ENCODE measurements around a stretch of chr2.

DNA sequence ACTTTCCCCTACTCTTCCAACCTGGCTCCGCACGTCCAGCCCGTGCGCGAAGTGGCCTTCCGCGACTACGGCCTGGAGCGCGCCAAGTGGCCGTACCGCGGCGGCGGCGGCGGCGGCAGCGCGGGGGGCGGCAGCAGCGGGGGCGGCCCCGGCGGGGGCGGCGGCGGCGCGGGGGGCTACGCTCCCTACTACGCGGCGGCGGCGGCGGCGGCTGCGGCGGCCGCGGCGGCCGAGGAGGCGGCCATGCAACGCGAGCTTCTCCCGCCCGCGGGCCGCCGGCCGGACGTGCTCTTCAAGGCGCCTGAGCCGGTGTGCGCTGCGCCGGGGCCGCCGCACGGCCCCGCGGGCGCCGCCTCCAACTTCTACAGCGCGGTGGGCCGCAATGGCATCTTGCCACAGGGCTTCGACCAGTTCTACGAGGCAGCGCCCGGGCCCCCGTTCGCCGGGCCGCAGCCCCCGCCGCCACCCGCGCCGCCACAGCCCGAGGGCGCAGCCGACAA lies 455 bp downstream of the HOXD11 start:
- PRO-cap, 3 experiments, result no peak in any of the 3 experiments
- RAMPAGE, long total RNA, 4 experiments, result no peak in any of the 4 experiments
- RRBS, result 7% methylated on average over 22 of the region's 85 CpGs

DNA sequence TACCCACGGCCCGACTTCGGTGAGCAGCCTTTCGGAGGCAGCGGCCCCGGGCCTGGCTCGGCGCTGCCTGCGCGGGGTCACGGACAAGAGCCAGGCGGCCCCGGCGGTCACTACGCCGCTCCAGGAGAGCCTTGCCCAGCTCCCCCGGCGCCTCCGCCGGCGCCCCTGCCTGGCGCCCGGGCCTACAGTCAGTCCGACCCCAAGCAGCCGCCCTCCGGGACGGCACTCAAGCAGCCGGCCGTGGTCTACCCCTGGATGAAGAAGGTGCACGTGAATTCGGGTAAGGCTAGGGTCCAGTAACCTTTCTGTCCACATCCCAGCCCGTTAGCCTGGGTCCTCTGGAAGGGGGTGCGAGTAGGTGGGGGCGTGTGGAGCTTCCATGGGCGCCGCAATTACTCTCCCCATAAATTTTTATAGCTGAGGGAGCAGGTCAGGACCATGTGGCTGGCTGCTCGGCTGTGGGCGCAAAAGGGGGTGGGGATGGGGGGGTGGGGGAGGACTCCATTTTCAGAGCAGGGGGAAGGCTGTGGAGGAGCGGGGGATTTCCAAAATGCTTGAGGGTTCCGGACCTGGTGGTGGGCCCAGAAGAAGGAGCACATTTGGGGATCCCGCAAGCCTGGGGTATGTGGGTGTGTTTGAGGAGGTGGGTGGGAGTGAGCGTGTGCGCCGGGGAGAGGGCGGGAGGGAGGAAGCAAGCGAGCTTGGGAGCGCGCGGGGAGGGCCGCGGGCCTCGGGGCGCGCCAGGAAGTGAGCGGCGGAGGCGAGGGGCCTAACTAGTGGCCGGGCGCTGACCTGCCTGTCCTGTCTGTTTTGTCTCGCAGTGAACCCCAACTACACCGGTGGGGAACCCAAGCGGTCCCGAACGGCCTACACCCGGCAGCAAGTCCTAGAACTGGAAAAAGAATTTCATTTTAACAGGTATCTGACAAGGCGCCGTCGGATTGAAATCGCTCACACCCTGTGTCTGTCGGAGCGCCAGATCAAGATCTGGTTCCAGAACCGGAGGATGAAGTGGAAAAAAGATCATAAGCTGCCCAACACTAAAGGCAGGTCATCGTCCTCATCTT lies 770 bp downstream of the HOXD4 start:
- PRO-cap, 3 experiments, result no peak in any of the 3 experiments
- RAMPAGE, long total RNA, 4 experiments, result no peak in any of the 4 experiments
- RRBS, result 12% methylated on average over 34 of the region's 73 CpGs

DNA sequence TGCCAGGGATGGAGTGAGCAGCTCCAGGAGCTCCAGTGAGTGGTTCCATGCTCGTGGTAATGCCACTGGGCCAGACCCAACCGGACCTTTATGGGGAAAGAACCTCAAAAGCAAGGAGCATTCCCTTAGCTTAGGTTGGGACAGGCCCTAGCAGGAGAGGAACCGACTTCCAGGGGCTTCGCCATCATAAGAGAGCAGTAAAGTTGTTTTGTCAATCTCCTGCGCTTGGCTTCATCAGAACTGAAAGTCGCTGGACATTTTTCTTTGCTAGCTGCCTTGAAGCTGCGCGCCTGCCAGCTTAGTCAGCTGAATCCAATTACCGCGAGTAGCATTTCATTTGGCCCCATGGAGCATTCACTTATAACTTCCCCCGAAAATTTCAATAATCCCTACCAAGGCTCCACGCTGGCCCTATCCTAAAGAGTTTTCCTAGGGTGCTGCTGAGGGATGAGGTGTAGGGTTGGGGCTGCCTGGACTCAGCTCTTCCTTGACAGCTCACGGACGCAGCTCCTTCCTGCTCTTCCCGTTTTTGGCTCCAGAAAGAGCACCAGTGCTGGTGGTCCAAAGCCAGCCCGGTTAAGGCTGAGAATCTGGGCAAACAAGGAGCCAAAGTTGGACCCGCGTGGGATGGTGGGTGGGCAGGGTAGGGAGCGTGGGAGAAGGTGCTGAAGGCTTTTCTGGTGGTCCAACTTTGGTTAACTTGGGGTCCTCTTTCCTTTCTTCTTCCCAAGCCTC lies 5.0 kb downstream of the HOXD3 start:
- PRO-cap, 3 experiments, result no peak in any of the 3 experiments
- RAMPAGE, long total RNA, 4 experiments, result no peak in any of the 4 experiments
- RRBS, result 11% methylated on average over 2 of the region's 19 CpGs

- PRO-cap, 3 experiments, result no peak in any of the 3 experiments
- RAMPAGE, long total RNA, 4 experiments, result no peak in any of the 4 experiments
- RRBS, result no CpG with 5 or more reads among the region's 22 CpGs
Observed at GRCh38 chr2:176200898-176201395, 12.5 kb downstream of the HOXD1 start.

DNA sequence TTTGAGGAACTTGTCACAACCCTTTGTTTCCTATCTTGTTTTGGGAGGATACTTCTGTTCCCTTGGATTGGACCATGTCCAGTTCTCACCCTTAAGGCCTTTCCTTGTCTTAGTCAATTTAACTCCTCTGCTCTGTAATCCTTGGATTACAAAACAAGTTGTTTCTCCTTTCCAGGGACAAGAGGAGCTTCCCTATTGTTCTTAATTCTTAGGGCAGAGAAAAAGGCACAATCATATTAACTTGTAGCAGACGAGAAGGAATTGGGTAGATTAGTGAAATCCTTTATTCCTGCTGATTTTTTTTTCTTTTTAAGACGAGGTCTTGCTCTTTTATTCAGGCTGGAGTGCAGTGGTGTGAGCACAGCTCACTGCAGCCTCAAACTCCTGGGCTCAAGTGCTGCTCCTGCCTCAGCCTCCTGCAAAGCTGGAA lies 225.9 kb downstream of the MTX2 start:
- PRO-cap, 3 experiments, result no peak in any of the 3 experiments
- RAMPAGE, long total RNA, 4 experiments, result no peak in any of the 4 experiments
- RRBS, result no CpG with 5 or more reads among the region's 2 CpGs

- PRO-cap, 3 experiments, result no peak in any of the 3 experiments
- RAMPAGE, long total RNA, 4 experiments, result no peak in any of the 4 experiments
- RRBS, result no CpG with 5 or more reads among the region's 5 CpGs
Observed at GRCh38 chr2:176518724-176519311, 249.6 kb downstream of the MTX2 start.

- PRO-cap, 3 experiments, result no peak in any of the 3 experiments
- RAMPAGE, long total RNA, 4 experiments, result no peak in any of the 4 experiments
- RRBS, result no CpG with 5 or more reads among the region's 5 CpGs
Observed at GRCh38 chr2:177218846-177219664, 6.5 kb downstream of the HNRNPA3 start.

DNA sequence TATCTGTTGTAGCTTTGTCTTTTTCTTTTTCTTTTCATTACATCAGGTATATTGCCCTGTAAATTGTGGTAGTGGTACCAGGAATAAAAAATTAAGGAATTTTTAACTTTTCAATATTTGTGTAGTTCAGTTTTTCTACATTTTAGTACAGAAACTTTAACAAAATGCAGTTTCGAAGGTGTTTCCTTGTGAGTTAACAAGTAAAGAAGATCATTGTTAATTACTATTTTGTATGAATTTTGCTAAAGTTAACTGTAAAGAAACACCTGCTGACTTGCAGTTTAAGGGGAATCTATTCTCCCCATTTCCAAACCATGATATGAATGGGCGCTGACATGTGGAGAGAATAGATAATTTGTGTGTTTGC lies 7.1 kb downstream of the HNRNPA3 start:
- PRO-cap, 3 experiments, result no peak in any of the 3 experiments
- RAMPAGE, long total RNA, 4 experiments, result no peak in any of the 4 experiments
- RRBS, result no CpG with 5 or more reads among the region's 2 CpGs

GRCh38 chr2:177232828-177233804 lies 20.5 kb downstream of the HNRNPA3 start:
- PRO-cap, 3 experiments, result no peak in any of the 3 experiments
- RAMPAGE, long total RNA, 4 experiments, result no peak in any of the 4 experiments
- RRBS, result no CpG with 5 or more reads among the region's 6 CpGs

- PRO-cap, 3 experiments, result peak in 1 of 3 experiments; most common plus-strand start chr2:177236210 (in 1); most common minus-strand start chr2:177236099 (in 1)
- RAMPAGE, long total RNA, 4 experiments, result no peak in any of the 4 experiments
- RRBS, result no CpG with 5 or more reads among the region's 7 CpGs
Observed at GRCh38 chr2:177235789-177236737, 23.5 kb downstream of the HNRNPA3 start.

- PRO-cap, 3 experiments, result no peak in any of the 3 experiments
- RAMPAGE, long total RNA, 4 experiments, result no peak in any of the 4 experiments
Observed at GRCh38 chr2:177306769-177307179, 42.2 kb upstream of the NFE2L2 start.

- PRO-cap, 3 experiments, result no peak in any of the 3 experiments
- RAMPAGE, long total RNA, 4 experiments, result no peak in any of the 4 experiments
- RRBS, result no CpG with 5 or more reads among the region's 2 CpGs
Observed at GRCh38 chr2:177538619-177539355, 13.8 kb downstream of the TTC30B start.

GRCh38 chr2:177731234-177731676 lies 112.7 kb upstream of the TTC30A start:
- PRO-cap, 3 experiments, result no peak in any of the 3 experiments
- RAMPAGE, long total RNA, 4 experiments, result no peak in any of the 4 experiments
- RRBS, result no CpG with 5 or more reads among the region's 4 CpGs

DNA sequence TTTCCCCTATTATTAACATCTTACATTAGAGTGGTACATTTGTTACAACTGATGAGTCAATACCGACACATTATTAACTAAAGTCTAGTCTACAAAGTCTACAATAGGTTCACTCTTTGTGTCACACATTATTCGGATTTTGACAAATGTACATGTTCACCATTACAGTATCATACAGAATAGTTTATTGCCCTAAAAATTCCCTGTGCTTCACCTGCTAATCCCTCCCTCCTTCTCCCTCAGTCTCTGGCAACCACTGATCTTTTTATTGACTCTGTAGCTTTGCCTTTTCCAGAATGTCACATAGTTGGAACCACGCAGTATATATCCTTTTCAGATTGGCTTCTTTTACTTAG lies 157.5 kb downstream of the PDE11A start:
- PRO-cap, 3 experiments, result peak in 1 of 3 experiments; most common minus-strand start position 227 of the sequence (in 1)
- RAMPAGE, long total RNA, 4 experiments, result no peak in any of the 4 experiments
- RRBS, result no CpG with 5 or more reads among the region's 3 CpGs

- PRO-cap, 3 experiments, result no peak in any of the 3 experiments
- RAMPAGE, long total RNA, 4 experiments, result no peak in any of the 4 experiments
- RRBS, result no CpG with 5 or more reads among the region's 4 CpGs
Observed at GRCh38 chr2:178190868-178191250, 3.5 kb upstream of the OSBPL6 start.

DNA sequence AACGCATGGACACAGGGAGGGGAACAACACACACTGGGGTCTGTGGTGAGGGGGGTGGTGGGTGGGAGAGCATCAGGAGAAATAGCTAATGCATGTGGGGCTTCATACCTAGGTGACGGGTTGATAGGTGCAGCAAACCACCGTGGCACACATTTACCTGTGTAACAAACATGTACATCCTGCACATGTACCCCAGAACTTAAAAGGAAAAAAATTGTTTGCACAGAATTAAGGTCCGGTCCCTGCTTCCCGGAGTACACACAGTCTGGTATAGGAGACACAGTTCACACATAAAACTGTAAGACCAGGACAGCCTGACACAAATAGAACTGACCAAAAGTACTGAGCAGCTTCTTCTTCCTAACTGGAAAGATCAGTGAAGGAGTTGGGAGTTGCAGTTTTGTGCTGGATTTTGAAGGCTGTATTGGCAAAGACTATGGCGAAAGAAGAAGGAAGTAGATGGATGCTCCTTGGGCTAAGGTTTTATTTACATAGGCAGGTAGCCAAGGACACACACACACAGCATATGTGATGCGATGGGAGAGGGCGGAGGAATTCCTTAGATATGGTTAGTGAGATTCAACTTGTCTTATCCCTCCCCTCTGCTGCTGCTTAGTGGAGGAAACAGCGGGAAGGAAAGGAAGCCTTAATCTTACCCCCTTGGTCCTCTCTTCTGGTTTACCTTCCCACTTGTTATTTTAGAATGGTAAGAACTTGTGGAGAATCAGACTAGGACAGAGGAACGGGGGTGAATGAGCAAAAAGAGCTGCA lies 87.6 kb downstream of the OSBPL6 start:
- PRO-cap, 3 experiments, result no peak in any of the 3 experiments
- RAMPAGE, long total RNA, 4 experiments, result no peak in any of the 4 experiments
- RRBS, result no CpG with 5 or more reads among the region's 10 CpGs

DNA sequence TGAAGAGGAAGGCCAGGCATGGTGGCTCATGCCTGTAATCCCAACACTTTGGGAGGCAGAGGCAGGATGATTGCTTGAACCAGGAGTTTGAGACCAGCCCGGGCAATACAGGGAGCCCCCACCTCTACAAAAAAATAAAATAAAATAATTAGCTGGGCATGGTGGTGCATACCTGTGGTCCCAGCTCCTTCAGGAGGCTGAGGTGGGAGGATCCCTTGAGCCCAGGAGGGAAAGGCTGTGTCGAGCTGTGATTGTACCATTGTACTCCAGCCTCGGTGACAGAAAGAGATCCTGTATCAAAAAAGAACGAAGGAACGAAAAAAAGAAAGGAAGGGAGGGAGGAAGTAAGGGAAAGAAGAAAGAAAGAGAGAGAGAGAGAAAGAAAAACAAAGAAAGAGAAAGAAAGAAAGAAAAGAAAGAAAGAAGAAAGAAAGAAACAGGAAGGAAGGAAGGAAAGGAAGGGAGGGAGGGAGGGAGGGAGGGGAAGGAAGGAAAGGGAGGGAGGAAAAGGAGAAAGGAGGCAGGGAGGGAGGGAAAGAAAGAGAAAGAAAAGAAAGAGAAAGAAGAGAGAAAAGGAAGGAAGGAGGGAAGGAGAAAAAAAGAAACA lies 72.0 kb downstream of the PRKRA start:
- PRO-cap, 3 experiments, result no peak in any of the 3 experiments
- RAMPAGE, long total RNA, 4 experiments, result no peak in any of the 4 experiments
- RRBS, result no CpG with 5 or more reads among the region's 5 CpGs

DNA sequence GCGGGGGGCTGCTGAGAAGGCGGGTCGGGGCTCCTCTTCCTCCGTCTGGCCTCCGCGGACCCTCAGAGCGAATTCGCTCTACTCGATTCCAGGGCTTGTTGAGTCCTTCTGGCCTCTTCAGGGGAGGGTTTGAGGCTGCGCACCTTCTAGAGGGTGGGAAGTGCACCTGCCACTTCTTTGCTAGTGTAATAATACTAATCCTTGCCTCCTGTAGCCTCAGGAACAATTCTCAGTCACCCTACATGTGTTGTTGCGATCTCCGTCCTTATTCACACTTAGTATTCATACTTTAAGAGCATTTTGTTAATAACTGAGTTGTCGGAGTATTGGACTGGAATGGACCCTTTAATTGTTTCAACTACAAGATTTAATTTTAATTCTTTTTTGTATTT lies 685 bp downstream of the PLEKHA3 start:
- PRO-cap, 3 experiments, result peak in 2 of 3 experiments; most common minus-strand start position 75 of the sequence (in 1)
- RAMPAGE, long total RNA, 4 experiments, result no peak in any of the 4 experiments
- RRBS, result no CpG with 5 or more reads among the region's 13 CpGs

GRCh38 chr2:178547492-178547786 lies 67.2 kb downstream of the PLEKHA3 start:
- PRO-cap, 3 experiments, result no peak in any of the 3 experiments
- RAMPAGE, long total RNA, 4 experiments, result no peak in any of the 4 experiments
- RRBS, result no CpG with 5 or more reads among the region's 6 CpGs

DNA sequence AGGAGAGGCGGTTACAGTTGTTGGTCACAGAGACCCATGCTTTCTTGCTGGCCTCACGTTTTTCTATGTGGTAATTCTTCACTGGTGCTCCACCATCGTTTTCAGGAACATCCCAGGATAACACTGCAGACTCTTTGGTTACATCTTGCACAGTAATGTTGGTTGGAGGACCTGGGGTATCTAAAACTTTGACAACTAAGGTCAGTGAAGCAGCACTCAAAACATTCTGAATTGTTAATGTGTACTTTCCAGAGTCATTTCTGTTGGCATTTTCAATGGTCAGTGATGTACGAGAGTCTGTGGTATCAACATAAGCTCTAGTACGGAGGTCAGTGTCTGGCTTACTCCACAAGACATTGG lies 79.1 kb downstream of the PLEKHA3 start:
- PRO-cap, 3 experiments, result no peak in any of the 3 experiments
- RAMPAGE, long total RNA, 4 experiments, result no peak in any of the 4 experiments
- RRBS, result no CpG with 5 or more reads among the region's 5 CpGs